Upper lobe of left lung (tissue), 5 donors: ENCODE measurements around a stretch of chr3.

GRCh38 chr3:14202198-14202833 is 23.7 kb downstream of the LSM3 start:
- PRO-cap, 2 experiments = no peak in any of the 2 experiments
- RAMPAGE, long total RNA, 4 experiments = no peak in any of the 4 experiments

GRCh38 chr3:14324390-14325136 is 77.8 kb upstream of the SLC6A6 start:
- PRO-cap, 2 experiments = no peak in any of the 2 experiments
- RAMPAGE, long total RNA, 4 experiments = no peak in any of the 4 experiments

GRCh38 chr3:14336045-14336715 is 66.2 kb upstream of the SLC6A6 start:
- PRO-cap, 2 experiments = no peak in any of the 2 experiments
- RAMPAGE, long total RNA, 4 experiments = no peak in any of the 4 experiments

GRCh38 chr3:14849895-14850360 is 31.2 kb downstream of the FGD5 start:
- PRO-cap, 2 experiments = peak in 1 of 2 experiments; most common minus-strand start chr3:14850146 (in 1)
- RAMPAGE, long total RNA, 4 experiments = no peak in any of the 4 experiments

DNA sequence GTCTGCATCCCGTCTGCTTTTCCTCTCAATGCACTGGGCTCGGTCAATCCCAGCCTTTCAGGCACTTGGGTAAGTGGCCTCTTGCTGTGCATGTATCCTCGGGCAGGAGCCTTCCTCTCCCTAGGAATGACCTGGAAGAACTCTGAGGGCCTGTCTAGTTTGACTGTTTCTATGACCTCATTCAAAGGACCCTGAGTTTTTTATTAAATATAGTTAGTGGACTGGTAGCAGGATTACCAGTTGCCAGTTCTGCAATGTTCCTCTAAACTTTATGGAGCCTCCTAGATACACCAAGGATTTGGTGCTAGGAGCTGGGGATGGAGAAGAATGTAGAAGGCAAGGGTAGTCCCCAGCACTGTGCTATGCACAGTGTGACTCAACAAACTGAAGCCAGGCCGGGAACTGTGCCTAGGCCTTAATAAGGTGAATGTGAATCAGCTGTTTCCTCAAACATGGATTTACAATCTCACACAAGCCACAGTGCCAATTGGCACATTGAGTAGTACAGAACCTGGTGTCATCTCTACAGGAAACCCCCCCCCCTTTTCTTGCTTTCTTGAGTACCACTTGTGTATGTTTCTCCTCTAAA is 32.6 kb downstream of the MRPS25 start:
- PRO-cap, 2 experiments = no peak in any of the 2 experiments
- RAMPAGE, long total RNA, 4 experiments = no peak in any of the 4 experiments

DNA sequence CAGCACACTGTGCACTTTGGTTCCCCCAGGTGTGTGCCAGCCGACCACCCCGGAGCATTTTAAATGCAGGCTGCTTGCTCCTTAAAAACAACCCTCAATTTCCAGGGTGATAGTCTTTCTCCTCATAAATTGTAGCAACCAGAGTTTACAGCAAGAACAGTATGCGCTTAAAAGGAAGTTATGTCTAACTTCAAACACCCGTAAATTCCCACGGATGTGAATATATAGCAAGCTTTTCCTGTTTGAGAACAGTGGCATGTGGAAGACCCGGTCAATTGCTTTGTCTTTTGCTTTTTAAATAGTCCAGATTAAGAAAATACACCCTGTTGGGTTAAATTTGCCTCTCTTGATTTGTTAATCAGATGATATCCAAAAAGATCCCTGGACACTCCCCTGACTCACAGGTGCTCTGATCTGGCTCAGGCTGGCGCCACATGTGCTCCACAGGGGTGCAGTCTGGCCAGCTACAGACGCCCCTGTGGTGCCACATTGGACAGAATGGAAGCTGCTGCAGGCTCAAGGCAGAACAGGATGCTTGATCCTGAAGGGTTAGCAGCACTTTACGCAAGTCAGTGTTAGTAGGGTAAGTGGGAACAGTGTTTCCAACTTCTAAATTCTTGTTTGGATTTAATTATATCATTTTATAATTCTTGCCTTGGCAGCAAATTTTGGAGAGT is 20.7 kb downstream of the MRPS25 start:
- PRO-cap, 2 experiments = no peak in any of the 2 experiments
- RAMPAGE, long total RNA, 4 experiments = no peak in any of the 4 experiments

DNA sequence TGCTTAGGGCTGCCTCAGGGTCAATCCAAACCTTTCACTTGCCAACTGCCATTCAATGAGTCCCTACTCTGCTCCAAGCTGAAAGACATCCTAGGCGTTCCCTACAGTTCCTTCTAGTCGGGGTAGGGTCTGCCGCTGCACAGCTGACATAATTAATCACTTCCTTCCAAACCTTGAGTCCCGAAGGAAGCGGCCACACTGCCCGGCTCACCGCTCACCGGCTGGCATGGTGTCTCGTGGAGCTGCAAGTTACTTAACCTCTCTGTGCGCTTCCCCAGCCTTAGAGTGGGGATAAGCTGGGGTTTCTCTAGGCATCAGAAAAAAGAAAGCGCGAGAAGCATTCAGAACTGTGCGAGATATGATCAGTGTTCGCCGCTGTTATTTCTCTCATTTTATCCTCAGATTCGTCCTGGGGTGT is 828 bp downstream of the MRPS25 start:
- PRO-cap, 2 experiments = no peak in any of the 2 experiments
- RAMPAGE, long total RNA, 4 experiments = no peak in any of the 4 experiments

DNA sequence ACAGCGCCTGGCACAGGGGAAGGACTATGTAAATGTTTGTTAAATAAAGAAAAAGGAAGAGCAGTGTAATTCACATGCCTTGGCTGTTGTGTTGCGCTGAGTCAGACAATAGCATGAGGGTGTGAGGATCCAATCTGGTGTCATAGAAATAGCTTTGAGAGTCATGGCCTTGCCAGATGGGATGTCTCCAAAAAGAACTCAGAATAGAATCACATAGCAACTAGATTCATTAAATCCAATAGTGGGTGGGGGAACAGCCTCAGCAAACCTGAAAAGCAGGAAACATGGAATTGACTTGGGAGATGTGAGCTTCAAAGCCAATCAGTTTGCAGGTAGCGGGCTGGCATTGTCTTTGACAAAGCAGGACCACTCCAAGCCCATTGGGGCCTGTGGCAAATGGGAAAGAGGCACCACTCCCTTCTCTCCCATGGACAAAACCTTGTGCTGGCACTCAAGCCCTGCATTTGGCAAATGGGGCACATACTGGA is 4.0 kb upstream of the RBSN start:
- PRO-cap, 2 experiments = no peak in any of the 2 experiments
- RAMPAGE, long total RNA, 4 experiments = no peak in any of the 4 experiments

GRCh38 chr3:15234797-15235399 is 28.9 kb downstream of the CAPN7 start:
- PRO-cap, 2 experiments = no peak in any of the 2 experiments
- RAMPAGE, long total RNA, 4 experiments = no peak in any of the 4 experiments

DNA sequence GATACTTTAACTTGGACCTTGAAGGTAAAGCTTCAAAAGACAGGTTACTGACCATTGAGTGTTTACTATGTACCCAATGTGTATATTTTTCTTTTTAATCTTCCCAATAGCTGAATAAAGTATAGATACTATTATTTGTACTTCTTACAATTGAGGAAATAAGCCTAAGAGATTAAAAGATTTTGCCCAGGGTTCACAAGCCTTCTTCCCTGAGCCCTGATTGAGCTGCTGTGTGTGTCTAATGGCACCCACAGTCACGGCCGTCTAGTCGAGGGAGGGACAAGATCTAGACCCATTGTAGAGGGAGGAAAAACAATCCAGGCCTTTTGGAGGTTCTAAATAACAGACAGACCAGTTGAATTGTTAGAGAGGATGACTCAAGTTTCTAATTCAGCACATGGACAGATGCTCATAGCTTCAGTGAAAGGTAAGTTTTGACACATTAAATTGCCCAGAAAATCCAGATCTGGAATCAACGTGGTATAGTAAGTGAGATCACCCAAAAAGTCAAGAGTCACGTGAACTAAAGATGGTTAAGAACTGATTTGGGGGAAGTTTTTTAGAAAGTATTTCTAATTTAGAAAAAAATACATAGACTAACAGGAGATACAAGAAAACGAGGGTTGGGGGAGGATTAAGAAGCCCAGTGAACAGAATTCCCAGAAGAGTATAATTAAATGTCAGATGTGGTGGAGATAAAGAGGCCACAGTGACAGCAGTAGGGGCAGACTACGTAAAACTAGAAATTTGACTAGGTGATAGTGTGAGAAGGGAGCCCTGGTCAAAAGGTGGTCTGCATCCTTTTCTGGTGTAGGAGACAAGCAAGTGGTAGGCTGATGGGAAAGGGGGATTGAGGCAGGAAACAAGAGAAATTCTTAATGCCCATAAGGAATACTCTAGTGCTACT is 47.0 kb downstream of the CAPN7 start:
- PRO-cap, 2 experiments = no peak in any of the 2 experiments
- RAMPAGE, long total RNA, 4 experiments = no peak in any of the 4 experiments

DNA sequence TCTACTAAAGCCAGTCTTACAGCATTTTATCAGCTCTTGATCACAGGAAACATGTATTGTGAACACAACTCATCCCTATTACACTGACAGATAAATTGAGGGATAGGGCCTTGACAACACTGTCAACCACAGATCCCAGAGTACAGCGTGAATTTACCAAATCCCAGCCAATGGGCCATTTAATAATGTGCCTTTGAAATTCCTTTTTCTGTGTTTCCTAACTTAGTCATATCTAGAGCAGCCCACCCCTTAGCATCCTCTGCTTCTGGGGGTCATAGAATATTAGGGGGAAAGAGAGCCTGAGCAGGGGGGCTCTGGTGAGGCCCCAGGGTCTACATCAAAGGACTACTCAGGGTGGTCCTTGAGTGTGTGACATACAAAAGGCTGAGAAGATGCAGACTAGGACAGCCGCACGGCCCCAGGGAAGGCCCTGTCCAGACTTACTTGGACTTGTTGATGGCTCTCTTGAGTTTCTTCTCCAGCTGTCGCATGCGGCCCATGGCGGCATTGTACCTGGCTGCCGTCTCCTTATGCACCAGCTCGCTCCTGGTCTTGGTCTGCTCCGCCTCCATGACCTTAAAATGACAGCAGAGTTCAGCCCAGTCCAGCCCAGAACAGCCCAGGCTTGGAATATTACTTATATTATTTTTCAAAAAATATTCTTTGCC is 55.8 kb downstream of the CAPN7 start:
- PRO-cap, 2 experiments = no peak in any of the 2 experiments
- RAMPAGE, long total RNA, 4 experiments = no peak in any of the 4 experiments

DNA sequence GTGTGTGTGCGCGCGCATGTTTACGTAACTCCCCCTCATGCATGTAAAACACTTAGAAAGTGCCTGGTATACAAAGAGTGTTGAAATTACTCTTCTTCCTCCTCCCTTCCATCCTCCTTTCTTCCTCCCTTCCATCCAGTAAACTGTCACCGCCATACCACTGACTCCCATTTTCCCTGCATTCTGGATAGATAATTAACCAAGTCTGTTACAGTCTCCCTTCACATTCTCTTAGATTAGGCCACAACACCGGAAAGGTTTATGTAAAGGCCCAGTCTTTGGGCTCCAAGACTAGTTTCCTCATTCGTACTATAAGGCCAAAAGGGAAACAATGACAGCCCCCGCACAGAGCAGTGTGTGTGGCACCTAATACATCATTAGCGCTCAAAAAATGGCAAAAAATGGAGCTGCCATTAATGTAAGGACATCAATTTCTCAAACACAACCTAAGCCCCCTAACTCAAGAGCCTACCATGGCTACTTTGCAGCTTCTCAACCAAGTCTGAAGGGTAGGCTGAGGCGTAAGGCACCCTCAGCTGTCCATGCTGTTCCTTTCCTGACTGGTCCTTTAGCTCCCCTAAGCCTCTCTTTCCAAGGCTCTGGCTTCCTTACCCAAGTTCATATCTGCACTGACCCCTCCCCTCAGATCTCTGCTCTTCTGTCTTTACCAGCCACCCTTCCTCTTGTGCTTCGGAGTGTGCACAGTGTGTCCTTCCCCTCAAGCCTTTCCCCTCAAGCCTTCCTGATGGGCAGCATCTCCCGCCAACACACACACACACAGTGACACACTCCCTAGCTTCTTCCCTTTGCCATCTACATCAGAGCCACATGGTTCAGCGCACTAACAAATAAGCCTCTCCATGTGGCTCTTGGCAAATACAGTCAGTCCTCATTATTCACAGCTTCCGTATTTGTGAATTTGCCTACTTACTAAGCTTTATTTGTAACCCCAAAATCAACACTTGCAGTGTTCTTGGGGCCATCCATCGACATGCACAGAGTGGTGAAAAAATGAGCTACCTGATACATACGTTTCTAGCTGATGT is 37.7 kb downstream of the SH3BP5 start:
- PRO-cap, 2 experiments = no peak in any of the 2 experiments
- RAMPAGE, long total RNA, 4 experiments = start-site peak on the minus strand in 1 of 4 experiments, centred at position 458 of the sequence, 27 reads per replicate

- PRO-cap, 2 experiments = no peak in any of the 2 experiments
- RAMPAGE, long total RNA, 4 experiments = no peak in any of the 4 experiments
Measured at GRCh38 chr3:15610966-15611480, 9.5 kb downstream of the BTD start.

GRCh38 chr3:15637242-15638069 is 35.9 kb downstream of the BTD start:
- PRO-cap, 2 experiments = peak in 1 of 2 experiments; most common plus-strand start chr3:15637656 (in 1)
- RAMPAGE, long total RNA, 4 experiments = no peak in any of the 4 experiments

DNA sequence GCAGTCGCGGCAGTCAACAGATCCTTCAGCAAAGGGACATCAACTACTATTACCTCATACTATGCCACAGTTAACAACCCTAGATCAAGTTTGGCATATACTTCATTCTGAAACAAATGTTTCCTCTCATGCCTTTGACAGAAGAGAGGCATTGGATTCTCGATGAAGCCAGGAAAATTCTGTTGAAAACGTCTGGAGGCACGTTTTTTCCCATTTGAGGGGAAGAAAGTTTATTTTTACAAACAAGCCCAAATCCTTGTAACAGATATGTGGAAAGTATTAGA is 65.3 kb downstream of the ANKRD28 start:
- PRO-cap, 2 experiments = no peak in any of the 2 experiments
- RAMPAGE, long total RNA, 4 experiments = no peak in any of the 4 experiments

GRCh38 chr3:15752659-15753496 is 44.9 kb downstream of the ANKRD28 start:
- PRO-cap, 2 experiments = no peak in any of the 2 experiments
- RAMPAGE, long total RNA, 4 experiments = no peak in any of the 4 experiments

DNA sequence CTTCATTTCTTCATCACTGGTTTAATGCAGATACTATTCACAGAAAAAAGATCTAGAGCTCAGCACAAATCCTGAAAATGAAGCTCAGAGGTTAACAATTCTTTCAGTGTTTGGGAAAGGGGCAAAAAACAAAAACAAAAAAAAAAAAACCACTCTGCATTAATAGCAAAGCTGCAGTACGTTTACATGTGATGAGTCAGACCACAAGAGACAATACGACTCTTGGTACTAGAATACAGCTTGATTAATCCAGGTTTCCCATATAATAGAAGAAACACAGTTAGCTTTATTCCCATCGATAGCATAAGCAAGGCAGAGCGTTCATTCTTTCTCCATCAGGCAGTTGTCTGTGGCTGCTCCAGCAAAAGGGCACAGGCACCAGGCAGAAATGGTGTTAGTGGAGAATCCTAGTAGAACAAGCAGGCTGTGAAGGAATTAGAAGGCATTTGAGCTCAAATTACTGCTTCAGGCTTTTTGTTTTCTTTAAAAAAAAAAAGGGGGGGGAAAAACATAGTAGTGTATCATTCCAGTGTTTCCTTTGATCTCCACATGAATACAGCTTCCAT is 622 bp downstream of the ANKRD28 start:
- PRO-cap, 2 experiments = no peak in any of the 2 experiments
- RAMPAGE, long total RNA, 4 experiments = no peak in any of the 4 experiments

- PRO-cap, 2 experiments = no peak in any of the 2 experiments
- RAMPAGE, long total RNA, 4 experiments = no peak in any of the 4 experiments
Measured at GRCh38 chr3:15808996-15809845, 11.4 kb upstream of the ANKRD28 start.

GRCh38 chr3:16109983-16110496 is 64.4 kb upstream of the GALNT15 start:
- PRO-cap, 2 experiments = no peak in any of the 2 experiments
- RAMPAGE, long total RNA, 4 experiments = no peak in any of the 4 experiments

DNA sequence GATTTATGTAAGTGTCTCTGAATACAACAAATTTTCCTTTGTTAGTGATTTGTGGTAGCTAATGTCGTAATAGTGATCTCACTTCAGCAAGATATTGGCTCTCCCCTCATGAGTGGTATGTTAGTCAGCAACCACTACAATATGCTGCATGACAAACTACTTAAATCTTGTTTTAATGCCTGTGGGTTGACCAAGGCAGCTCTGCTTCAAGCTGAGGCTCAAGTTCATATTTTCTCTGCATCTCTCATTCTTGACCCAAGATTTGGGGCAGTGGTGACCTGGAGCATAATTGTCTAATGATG is 49.8 kb upstream of the GALNT15 start:
- PRO-cap, 2 experiments = no peak in any of the 2 experiments
- RAMPAGE, long total RNA, 4 experiments = no peak in any of the 4 experiments